Tibial nerve (tissue), 3 donors: ENCODE data around the gene CCDC89.

GRCh38 chr11:79049738-79050272 lies 391.0 kb downstream of the TENM4 start:
- PRO-cap, result no peak
- RAMPAGE, long total RNA, 3 experiments, result no peak in any of the 3 experiments

DNA sequence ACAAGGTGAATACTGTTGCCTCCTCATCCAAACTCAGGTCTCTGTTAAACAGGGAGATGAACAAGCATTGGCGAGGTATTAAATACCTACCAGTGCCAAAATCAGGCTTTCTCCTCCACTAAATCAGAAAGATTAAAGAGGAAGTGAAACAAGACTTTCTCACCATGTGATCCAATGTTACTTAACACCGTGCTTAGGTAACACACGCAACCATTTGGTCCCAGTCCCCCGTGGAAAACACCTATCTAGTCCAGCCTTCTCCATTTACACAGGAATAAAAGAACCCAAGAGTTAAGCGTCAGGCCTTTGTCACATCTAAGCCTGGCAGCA lies 34.5 kb downstream of the TENM4 start:
- PRO-cap, result no peak
- RAMPAGE, long total RNA, 3 experiments, result no peak in any of the 3 experiments

- PRO-cap, result no peak
- RAMPAGE, long total RNA, 3 experiments, result no peak in any of the 3 experiments
Observed at GRCh38 chr11:79548383-79548666, 107.5 kb upstream of the TENM4 start.

DNA sequence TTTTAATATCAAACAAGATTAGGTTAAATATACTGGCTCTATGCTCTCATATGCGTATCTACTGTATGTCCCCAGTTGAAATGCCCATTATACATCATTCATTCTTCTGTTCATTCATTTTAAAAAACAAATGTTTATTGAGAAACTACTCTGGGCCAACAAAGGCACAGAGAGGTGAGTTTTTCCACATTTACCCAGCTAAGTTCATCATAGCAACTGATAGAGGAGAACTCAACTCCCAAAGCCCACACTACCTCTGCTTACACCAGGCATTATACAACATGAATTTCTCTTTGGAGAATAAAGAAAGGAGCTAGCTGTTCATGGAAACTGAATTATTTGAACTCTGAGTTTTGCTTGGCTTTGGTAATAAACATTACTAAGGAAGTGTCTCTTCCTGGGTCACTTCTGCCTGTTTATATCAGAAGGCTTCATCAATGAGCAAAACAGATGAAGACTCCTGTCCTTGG lies 214.9 kb upstream of the TENM4 start:
- PRO-cap, result no peak
- RAMPAGE, long total RNA, 3 experiments, result no peak in any of the 3 experiments

- PRO-cap, result no peak
- RAMPAGE, long total RNA, 3 experiments, result no peak in any of the 3 experiments
Observed at GRCh38 chr11:82898997-82899427, 1.2 kb downstream of the PRCP start.

DNA sequence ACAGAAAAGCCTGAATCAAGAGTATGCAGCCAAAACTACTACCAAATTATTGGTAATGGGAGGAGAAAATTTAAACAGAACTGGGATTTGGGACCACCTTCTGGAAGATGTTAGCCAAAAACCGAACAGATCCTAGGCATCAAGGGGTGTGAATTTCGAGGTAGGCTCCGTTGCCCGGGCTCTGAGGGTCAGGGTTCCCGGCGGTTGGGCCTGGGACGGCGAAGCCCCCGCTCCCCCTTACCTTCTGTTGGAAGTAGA lies 307 bp downstream of the PRCP start:
- PRO-cap, result no peak
- RAMPAGE, long total RNA, 3 experiments, result no peak in any of the 3 experiments

DNA sequence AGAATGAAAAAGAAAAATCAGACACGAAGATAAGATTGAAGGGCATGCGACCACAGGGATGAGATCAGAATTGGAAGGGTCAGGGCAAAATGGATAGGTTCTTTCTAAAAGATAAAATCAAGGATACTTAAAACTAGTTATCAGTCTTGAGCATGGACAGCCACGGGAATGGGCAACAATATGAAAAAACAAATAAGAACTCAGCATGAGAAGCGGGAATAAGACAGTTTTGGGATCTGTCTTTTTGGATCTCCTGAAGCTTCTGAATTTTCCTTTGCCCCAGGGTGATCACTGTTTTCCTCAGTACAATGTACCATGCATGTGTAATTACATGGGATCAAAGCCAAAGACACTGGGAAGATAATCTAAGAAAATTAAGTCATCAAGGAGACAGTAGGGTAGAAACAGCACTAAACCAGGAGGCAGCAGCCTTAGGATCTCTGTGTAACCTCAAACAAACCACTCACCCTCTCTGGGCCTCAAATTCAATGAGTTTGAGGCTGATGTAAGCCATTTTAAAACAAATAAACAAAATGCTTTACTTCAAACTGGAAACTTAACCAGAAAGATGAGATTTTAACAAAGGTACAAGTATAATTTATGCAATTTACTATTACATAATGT lies 77.2 kb downstream of the RAB30 start:
- PRO-cap, result no peak
- RAMPAGE, long total RNA, 3 experiments, result no peak in any of the 3 experiments

DNA sequence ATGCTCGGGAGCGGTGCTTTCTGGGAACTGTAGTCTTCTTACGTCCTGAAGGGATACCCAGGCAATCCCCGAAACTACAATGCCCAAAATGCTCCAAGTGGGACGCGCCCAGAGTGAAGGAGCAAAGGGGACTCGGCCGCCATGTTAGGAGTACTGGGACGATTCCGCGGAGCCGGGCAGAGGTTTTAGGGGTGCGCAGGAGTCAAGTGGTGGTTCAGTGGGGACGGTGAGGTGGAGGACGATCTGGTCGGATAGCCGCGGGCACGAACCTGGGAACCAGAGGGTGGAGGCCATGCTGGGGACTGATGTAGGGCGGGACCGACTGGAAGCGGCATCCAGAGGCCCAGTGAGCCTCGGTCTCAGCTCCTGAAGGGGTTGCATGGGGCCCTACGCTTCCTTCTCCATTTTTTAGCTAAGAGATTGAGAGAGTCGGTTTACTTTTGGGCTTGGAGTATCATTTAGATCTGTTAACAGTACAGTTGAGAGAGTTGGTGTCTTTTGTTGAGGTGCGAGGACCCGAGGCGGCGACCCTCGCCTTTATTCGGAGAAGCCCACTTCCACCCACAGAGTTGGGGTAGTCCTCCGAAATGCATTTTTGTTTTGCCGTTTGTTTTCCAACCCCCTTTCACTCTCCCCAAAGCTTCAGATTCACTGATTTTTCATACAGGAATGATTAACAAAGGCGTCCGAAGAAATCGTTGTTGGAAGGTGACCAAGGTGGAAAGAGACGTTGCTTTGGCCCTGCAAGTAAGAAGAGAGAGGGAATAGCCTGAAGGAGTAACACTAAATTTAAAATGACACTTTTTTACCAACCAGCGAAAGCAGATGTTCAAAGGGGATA lies 479 bp upstream of the RAB30 start:
- PRO-cap, result bidirectional peak, plus-strand start at position 124 of the sequence, minus-strand start outside the sequence
- RAMPAGE, long total RNA, 3 experiments, result start-site peak on the plus strand in 3 of 3 experiments, centred at positions 131 to 142 of the sequence, 45 to 125 reads per replicate

- PRO-cap, result no peak
- RAMPAGE, long total RNA, 3 experiments, result no peak in any of the 3 experiments
Observed at GRCh38 chr11:84250667-84251121, 964.5 kb upstream of the CCDC90B start.

- PRO-cap, result no peak
- RAMPAGE, long total RNA, 3 experiments, result no peak in any of the 3 experiments
Observed at GRCh38 chr11:84897808-84898035, 729.4 kb downstream of the DLG2 start.

DNA sequence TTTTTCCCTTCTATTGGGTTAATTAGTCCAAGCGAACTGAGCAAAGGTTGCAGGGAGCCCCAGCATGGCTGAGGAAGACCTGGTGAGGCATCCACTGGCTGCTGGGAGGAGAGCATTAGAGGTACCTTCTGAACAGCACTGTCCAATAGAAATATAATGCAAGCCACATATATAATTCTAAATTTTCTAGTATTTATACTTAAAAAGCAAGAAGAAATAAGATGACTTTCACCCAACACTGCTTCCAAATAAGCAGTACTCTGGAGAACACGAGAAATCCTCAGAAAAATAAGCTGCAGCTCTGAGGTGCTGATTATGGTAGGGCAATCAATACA lies 608 bp upstream of the TMEM126A start:
- PRO-cap, result no peak
- RAMPAGE, long total RNA, 3 experiments, result no peak in any of the 3 experiments

GRCh38 chr11:85685473-85686306 lies at the start of gene CCDC89:
Gene CCDC89, minus strand, starts transcription at chr11:85686195.
- PRO-cap, result no peak
- RAMPAGE, long total RNA, 3 experiments, result start-site peak on the minus strand in 3 of 3 experiments, at chr11:85685963-85686192 at its widest, 9 to 35 reads per replicate

DNA sequence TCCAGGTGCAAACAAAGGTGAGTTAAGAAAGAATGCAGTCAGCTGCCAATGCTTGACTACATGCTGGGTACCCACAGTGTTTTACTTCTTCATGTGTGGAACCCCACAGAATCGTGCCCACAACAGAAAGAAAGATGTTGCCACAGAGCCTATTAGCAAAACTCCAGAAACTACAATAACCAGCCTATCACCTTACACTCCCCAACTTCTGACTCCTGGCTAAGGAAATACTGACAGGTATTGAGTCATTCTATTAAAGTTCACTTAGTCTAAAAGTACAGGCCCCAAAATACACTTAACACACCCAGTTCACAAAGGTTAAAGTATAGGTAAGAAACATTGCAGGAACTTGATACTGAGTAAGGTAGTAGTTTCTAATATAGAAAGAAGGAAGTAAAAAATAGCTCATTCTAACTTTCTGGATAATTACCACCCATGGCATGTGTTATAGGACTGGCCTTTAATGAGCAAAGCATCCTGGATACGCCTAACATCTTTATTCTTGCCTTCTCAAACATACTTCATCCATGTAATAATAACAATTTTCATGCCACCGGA lies 57.0 kb upstream of the CCDC89 start:
- PRO-cap, result no peak
- RAMPAGE, long total RNA, 3 experiments, result no peak in any of the 3 experiments

GRCh38 chr11:85966735-85968053 lies 101.7 kb downstream of the PICALM start:
- PRO-cap, result no peak
- RAMPAGE, long total RNA, 3 experiments, result no peak in any of the 3 experiments

GRCh38 chr11:86031032-86031964 lies 37.6 kb downstream of the PICALM start:
- PRO-cap, result no peak
- RAMPAGE, long total RNA, 3 experiments, result no peak in any of the 3 experiments

DNA sequence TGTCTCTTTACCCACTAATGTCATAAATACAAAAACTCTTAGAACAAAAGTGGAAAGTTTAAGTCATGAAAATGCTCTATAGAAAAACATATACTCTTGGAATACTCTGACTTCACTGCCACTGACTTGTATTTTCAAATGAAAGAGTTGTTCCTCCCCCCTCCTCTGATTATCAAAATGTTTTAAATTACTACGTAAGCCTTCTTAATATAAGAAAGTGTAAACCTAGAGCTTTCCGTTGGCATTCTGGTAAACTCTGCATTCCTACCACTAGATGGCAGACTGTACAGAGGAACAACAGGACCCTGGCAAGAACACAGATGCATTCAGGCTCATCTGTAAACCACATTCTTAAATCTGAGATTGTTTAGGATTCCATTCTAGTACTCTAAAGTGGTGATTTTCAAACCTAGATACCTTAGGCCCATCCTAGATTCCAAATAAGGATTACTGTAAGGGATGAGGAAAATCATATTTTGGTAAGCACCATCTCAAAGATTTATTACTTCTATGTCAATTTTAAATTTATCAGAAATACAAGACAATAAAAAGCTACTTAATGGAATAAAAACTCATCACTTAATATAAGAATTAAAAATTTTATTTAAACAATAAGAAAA lies 27.0 kb downstream of the PICALM start:
- PRO-cap, result no peak
- RAMPAGE, long total RNA, 3 experiments, result no peak in any of the 3 experiments

GRCh38 chr11:86508436-86509117 lies 133.9 kb downstream of the CCDC81 start:
- PRO-cap, result no peak
- RAMPAGE, long total RNA, 3 experiments, result no peak in any of the 3 experiments

DNA sequence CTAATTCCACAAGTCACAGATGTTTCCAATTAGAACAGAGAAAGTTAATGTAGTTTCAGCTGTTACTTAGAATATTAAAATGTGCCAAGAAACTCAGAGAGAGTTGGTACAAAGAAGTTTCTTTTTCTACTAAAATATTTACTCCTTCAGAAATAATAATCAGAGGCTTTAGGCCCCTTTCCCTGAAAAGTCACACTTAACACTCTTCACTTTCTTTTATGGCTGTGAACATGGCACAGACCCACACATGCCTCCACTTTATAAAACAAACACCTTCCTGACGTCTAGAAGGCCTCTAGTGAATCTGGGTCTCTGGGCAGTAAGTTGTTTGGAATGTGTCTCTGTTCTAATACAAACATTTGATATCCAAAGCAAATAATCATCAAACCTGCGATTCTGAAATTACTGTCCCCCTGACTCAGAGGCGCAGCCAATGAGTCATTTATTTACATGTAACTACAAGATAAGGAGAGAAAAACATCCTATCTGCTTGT lies 149.2 kb downstream of the CCDC81 start:
- PRO-cap, result no peak
- RAMPAGE, long total RNA, 3 experiments, result no peak in any of the 3 experiments

GRCh38 chr11:86801370-86802223 lies 1.3 kb downstream of the PRSS23 start:
- PRO-cap, result no peak
- RAMPAGE, long total RNA, 3 experiments, result no peak in any of the 3 experiments

- PRO-cap, result no peak
- RAMPAGE, long total RNA, 3 experiments, result no peak in any of the 3 experiments
Observed at GRCh38 chr11:86951507-86952216, 3.5 kb downstream of the FZD4 start.